Prostate gland (tissue), 2 donors: ENCODE results near the gene TTK.

GRCh38 chr6:75331719-75332191, 47.2 kb upstream of the TMEM30A start:
- PRO-cap: no peak
- RAMPAGE, long total RNA, 2 experiments: no peak in any of the 2 experiments

GRCh38 chr6:75431286-75431847, 62.2 kb downstream of the FILIP1 start:
- PRO-cap: no peak
- RAMPAGE, long total RNA, 2 experiments: no peak in any of the 2 experiments

GRCh38 chr6:75487048-75487720, 6.4 kb downstream of the FILIP1 start:
- PRO-cap: no peak
- RAMPAGE, long total RNA, 2 experiments: no peak in any of the 2 experiments

- PRO-cap: no peak
- RAMPAGE, long total RNA, 2 experiments: no peak in any of the 2 experiments
These were observed 41.2 kb downstream of the SENP6 start for GRCh38 chr6:75642493-75643598.

DNA sequence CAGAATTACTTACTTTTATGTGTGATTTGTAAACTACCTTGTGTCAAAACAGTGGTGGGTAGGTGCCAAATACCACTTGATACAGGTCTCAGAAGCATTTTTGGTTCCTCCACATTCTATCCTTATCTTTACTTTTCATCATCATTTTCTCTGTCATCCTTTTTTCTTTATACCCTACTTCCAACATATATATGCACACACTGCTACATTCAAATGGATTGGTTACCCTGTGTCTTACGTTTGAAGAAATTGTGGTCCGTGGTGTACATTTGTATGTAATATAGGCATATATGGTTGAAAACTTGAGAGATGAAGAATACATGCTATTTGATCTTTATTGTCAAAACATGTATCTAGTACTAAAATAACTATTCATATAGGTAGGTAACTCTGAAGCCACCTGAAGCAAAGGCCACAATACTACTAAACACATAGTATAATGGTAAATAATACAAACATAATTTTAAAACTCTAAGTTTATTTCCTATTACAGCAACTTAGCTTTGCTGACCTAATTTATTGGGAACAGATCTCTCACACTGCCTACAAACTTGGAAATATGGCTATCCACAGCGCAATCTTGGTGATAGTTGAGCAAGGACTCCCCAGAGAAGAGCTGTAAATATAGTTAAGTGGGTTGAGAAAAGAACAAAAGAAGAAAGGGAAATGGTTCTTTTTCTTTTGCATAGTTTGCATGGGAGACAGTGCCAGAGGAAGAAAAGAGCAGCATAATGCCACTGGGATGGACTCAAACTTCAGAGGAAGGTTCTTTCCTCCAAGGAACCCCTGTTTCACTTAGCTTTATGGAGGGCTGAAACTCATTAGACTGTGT, 71.5 kb upstream of the MYO6 start:
- PRO-cap: no peak
- RAMPAGE, long total RNA, 2 experiments: no peak in any of the 2 experiments

DNA sequence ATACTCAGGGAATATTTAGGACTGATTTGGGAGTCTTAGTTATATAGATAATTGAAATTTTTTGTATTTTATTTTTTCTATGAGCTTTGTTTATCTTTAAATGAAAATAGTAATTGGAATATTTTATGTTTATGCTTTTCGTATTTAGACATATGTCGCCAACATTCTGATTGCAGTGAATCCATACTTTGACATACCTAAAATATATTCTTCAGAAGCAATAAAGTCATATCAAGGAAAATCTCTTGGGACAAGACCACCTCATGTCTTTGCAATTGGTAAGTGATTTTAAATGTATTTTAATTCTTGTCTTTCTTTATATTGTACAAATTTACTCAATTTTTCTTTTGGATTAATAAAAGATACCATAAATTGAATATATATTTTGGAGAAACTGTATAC, 81.2 kb downstream of the MYO6 start:
- PRO-cap: no peak
- RAMPAGE, long total RNA, 2 experiments: start-site peak on the plus strand in 1 of 2 experiments, centred at position 218 of the sequence, 19 reads per replicate

- PRO-cap: no peak
- RAMPAGE, long total RNA, 2 experiments: no peak in any of the 2 experiments
These were observed 137.3 kb downstream of the IMPG1 start for GRCh38 chr6:75934822-75935858.

- PRO-cap: no peak
- RAMPAGE, long total RNA, 2 experiments: start-site peak on the plus strand in 1 of 2 experiments, at chr6:76774933-76774990 at its widest, 15 reads per replicate
These were observed 688.6 kb downstream of the HTR1B start for GRCh38 chr6:76774587-76775273.

DNA sequence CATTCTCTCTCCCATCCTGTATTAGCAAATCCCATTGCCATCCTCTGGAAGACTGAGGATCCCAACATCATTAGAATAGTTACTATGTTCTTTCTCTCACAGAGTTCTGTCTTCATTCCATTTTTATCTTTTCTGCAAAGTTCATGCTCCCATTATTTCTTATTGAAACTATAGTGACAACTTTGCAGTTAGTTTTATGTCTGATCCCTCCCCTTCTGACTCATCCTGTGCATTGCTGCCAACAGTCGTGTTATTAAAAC, 261.6 kb upstream of the IRAK1BP1 start:
- PRO-cap: no peak
- RAMPAGE, long total RNA, 2 experiments: no peak in any of the 2 experiments

DNA sequence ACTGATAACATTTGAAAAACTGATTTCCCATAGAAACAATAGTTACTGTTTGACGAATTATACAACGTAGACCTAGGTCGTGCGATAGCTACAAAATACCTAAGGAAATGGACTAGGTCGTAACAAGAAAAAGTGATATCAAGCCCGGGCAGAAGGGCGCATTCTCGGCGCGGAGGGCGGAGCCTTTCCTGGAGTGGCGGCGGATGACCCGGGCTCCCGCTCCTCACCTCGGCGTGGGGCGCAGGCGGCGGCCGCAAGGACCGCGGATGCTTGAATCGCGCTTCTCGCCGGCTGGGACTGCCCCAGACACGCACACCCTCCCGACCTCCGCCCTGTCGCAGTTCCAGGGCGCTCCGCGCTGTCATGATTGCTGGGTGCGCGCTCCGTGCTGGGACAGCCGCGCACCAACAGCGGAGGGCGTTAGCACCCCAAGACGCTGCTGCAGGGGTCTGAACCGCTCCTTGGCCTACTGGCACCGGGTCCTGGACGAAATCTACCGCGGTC, 43.2 kb downstream of the IRAK1BP1 start:
- PRO-cap: no peak
- RAMPAGE, long total RNA, 2 experiments: no peak in any of the 2 experiments

- PRO-cap: bidirectional peak, plus-strand start at chr6:79077017, minus-strand start at chr6:79076988; bidirectional peak, plus-strand start at chr6:79077168, minus-strand start at chr6:79077107
- RAMPAGE, long total RNA, 2 experiments: no peak in any of the 2 experiments
These were observed 1.2 kb downstream of the PHIP start for GRCh38 chr6:79076680-79077412.

DNA sequence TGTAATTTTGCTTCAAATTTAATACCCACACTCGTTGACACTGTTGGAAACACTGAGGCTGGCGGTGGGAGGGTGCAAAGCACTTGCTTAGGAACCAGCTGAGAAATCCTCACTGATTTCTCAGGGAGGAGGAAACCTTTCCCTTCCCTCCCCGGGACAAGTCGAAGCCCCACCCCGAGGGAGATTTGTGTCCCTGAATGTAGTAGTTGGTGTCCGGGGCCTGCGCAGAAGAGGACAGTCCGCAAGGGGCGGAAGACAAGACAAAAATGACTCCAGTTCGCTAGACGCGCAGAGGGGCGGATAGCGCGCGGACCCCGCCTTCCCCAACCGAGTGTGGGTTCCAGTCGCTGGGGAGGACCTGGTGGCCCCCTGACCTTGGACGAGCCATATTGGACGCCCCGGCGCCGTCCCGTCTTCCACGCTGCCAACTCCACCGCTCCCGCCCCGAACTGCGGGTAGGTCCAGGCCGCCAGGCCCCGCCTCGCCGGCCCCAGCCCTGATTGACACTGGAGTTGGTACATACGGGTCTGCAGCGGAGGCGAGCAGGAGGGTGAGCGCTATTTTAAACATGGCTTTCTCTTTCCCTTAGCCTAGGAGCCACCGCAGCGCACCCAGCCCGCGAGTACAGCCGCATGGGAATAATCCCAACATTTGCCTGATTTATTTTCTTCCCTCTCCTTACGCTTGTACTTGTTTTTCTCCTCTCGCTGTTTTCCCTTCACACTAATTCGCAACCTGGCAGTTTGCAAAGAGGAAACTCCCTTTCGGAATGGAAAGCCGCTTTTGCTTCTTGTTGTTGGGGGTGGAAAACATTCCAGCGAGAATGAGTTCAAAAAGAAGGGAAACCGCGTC, 155.6 kb upstream of the PHIP start:
- PRO-cap: bidirectional peak, plus-strand start at position 205 of the sequence, minus-strand start at position 107 of the sequence; bidirectional peak, plus-strand start at position 283 of the sequence, minus-strand start at position 268 of the sequence; bidirectional peak, plus-strand start at position 532 of the sequence, minus-strand start at position 451 of the sequence
- RAMPAGE, long total RNA, 2 experiments: no peak in any of the 2 experiments

- PRO-cap: no peak
- RAMPAGE, long total RNA, 2 experiments: no peak in any of the 2 experiments
These were observed 6.6 kb upstream of the ELOVL4 start for GRCh38 chr6:79954028-79954304.

DNA sequence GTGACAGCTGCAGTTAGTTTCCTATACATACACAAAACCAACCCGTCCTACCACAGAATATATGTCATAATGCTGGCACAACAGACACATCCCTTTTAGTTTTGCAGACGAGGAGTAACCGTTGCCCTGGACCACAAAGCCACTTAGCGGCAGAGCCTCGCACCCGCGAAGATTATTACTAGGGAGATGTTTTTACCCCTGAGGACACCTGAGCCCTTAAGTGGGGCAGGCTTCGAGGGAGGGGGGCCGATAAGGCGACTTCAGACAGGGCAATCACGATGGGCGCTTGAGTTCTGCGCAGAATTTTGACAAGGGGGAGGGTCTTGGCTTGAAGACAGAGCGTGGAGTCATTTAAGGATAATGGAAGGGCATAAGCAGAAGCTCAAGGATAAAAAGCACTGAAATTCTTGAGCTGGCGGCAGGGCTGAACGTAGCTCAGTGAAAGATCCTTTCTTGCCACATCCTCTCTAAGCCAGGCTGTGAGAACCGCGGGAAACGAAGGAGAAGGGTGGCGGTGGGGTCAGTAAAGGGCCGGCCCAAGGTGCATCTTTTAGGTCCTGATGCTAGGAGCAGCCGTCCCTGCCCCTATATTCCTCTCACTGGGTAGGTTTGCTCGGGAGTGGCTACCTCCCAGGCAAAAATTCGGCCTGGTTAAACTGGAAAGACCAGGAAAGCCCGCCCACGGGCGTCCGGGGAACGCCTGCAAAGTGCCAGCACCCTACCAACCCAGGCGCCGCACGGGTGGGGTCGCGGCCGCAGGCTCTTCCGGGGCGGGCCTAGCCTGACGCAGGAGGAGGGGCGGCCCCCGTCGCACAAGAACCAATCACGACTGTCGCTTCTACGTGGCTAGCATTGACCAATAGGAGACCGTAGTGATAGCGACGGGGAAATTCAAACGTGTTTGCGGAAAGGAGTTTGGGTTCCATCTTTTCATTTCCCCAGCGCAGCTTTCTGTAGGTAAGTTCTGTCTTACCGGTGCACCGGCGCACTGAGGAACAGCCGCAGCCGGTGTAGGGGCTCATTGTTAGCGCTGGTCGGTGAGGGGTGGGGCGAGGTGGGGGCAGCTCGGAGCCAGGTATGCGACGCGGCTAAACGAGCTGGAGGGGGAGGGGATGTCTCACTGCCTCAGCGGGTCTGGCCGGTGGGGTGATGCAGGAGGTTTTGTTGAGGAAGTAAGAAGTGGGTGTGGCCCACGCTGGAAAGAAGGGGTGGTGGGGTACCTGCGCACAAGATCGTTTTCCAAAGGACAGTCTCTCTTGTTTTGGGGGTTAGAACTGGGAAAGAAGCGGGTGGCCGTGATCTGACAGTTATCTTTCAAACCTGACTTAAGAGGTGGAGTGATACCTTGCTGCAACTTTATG, at the start of gene TTK:
Gene TTK (plus strand): TSS at position 893 of the 1,361 bp plus-strand sequence.
- PRO-cap: bidirectional peak, plus-strand start at position 875 of the sequence, minus-strand start at position 601 of the sequence
- RAMPAGE, long total RNA, 2 experiments: start-site peak on the plus strand in 1 of 2 experiments, centred at position 874 of the sequence, 45 reads per replicate

DNA sequence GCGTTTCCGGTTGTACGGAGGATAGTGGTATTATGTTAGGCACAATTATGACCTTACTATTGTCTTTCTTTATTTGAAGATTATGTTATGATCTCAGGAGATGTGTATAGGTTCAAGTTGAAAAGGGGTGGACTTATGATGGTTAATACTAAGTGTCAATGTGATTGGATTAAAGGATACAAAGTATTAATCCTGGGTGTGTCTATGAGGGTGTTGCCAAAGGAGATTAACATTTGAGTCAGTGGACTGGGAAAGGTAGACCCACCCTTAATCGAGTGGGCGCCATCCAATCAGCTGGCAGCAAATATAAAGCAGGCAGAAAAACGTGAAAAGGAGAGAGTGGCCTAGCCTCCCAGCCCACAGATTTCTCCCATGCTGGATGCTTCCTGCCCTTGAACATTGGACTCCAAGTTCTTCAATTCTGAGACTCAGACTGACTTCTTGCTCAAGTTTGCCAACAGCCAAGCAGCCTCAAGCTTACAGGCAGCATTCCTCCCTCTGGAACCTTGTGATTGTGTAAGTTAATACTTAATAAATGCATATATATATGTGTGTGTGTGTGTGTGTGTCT, 284.2 kb downstream of the BCKDHB start:
- PRO-cap: no peak
- RAMPAGE, long total RNA, 2 experiments: no peak in any of the 2 experiments

- PRO-cap: no peak
- RAMPAGE, long total RNA, 2 experiments: no peak in any of the 2 experiments
These were observed 537.3 kb downstream of the TENT5A start for GRCh38 chr6:81215082-81215593.

DNA sequence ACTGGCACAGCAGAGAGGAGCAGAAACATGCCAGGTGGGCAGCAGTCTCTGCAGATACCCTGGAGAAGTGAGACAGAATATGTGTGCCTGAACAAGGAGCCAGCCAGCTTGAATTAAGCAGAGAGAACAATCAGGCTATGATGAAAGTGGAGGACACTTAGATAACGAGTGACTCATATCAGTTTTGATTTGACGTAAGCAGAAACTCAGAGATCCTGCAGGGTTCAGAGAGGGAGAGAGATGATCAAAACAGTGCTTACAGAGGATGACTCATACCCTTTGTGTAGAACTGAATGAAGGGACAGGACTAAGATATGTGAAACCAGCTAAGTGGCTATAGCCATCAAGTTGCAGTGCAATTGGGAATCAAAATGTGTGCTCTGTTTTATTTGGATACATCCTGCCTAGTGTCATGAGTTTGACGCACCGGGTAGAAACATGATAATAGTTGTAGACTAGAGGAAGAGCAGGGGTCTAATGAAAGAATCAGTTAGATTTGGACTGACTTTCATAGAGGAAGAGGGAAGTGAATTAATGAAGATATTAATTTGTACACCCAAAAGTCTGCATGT, 300.6 kb downstream of the TENT5A start:
- PRO-cap: no peak
- RAMPAGE, long total RNA, 2 experiments: no peak in any of the 2 experiments

GRCh38 chr6:81696604-81697011, 55.9 kb downstream of the TENT5A start:
- PRO-cap: no peak
- RAMPAGE, long total RNA, 2 experiments: no peak in any of the 2 experiments

GRCh38 chr6:81727851-81728329, 24.6 kb downstream of the TENT5A start:
- PRO-cap: no peak
- RAMPAGE, long total RNA, 2 experiments: no peak in any of the 2 experiments

DNA sequence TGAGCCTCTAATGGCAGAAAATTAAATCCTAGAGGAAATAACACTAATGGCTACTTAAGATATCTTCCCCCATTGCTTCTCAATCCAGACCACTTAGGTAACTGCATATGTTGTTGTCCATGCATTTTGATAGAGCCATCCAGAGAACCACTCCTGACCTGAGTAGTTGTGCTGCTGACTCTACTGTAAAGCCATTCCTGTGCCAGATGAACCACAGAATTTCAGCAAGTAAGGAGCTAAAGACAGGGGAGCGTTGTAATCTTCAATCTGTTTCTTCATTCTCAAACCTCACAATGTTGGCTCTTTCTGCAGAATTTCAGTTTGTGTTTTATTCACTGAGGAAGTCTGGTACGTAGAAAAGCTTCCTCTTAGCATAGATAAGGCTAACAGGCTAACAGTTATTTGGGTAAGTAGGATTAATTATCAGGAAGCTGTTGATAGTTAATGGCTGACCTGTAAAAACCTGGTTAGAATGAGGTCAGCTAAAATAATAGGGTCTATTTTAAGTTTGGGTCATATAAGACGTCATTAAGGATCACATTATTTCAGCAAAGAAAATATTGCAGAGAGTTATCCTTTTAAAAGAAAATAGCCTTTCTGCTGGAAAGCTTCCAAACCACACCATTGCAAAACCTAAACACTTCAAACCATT, 14.0 kb upstream of the TENT5A start:
- PRO-cap: no peak
- RAMPAGE, long total RNA, 2 experiments: no peak in any of the 2 experiments